ENCODE measurements around the genes TOMM34 and TP53TG5.

GRCh38 chr20:44594619-44595206 is 12.3 kb downstream of the PKIG start:
- RRBS: no CpG with 5 or more reads among the region's 2 CpGs

- RRBS: no CpG with 5 or more reads among the region's 7 CpGs
Observed at GRCh38 chr20:44597937-44598407, 15.6 kb downstream of the PKIG start.

DNA sequence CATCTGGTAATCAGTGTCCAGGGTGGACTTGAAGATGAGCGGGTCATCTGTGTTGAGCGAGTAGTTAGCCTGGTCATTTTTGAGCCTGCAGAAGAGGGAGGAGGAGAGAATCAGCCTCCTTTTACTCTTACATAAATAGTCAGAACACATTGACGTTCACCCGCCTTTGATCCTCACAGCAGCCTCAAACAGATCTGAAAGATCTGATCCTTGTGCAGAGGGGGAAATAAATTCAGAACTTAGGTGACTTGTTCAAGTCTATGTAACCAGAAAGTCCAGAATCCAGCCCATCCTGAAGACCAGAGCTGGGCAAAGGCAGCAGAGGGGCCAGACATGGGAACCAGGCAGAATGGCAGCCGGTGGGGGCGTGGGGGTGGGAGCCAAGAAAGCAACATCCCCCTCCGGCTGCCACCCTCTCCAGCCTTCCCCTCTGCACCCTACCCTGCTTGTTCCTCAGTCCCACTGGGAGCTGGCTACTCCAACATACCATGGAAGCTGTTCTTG is 30.4 kb downstream of the ADA start:
- RRBS: 85% methylated on average over 3 of the region's 7 CpGs

DNA sequence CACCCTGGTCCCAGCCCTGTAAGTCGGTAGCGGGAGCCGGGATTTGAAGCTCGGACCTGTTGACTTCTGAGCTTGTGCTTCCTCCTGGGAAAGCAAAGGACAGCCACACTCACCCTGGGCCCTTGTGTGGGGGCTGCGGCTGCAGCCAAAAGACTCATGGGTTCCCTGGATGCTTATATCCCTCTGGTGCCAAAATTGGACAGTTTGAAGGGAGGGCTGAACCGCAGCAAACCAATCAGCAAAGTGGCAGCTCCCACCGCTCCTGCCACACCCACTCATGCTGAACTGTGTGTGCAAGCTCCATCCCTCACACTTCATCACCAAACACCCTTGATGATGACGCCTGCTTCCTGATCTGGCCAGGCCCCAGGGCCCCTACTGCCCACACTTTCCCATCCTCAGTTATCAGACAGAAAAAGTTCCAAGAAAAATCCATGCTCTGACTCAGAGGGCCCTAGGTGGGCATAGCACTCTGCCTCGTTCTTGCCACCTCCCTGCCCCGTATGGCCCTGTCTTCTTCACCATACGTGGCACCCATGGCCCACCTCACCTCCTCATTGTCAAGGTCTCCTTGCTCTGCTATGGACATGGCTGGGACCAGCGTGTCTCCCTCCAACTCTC is 3.8 kb upstream of the CCN5 start:
- RRBS: no CpG with 5 or more reads among the region's 12 CpGs

- RRBS: no CpG with 5 or more reads among the region's 5 CpGs
Observed at GRCh38 chr20:44736080-44736605, 9.5 kb upstream of the KCNK15 start.

GRCh38 chr20:44746896-44747902 is 1.5 kb downstream of the KCNK15 start:
- RRBS: no CpG with 5 or more reads among the region's 8 CpGs

- RRBS: 17% methylated on average over 12 of the region's 26 CpGs
Observed at GRCh38 chr20:44809245-44809870, 988 bp downstream of the RIMS4 start.

DNA sequence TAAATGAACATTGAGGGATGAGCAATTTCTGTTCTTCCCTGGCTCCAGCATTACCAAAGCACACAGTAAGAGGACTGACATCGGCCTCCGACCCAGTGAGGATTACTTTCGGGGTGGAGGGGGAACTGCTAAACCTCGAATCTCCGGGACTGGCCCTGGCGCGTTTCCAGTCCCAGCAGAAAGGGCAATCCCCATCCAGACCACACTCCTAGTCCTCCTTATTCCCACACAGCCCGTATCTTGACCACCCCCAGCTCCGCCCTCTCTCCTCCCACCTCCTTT is 372 bp upstream of the YWHAB start:
- RRBS: no CpG with 5 or more reads among the region's 9 CpGs

GRCh38 chr20:44903669-44904280 is 6.1 kb upstream of the PABPC1L start:
- RRBS: no CpG with 5 or more reads among the region's 7 CpGs

- RRBS: no CpG with 5 or more reads among the region's 7 CpGs
Observed at GRCh38 chr20:44909239-44909661, 610 bp upstream of the PABPC1L start.

DNA sequence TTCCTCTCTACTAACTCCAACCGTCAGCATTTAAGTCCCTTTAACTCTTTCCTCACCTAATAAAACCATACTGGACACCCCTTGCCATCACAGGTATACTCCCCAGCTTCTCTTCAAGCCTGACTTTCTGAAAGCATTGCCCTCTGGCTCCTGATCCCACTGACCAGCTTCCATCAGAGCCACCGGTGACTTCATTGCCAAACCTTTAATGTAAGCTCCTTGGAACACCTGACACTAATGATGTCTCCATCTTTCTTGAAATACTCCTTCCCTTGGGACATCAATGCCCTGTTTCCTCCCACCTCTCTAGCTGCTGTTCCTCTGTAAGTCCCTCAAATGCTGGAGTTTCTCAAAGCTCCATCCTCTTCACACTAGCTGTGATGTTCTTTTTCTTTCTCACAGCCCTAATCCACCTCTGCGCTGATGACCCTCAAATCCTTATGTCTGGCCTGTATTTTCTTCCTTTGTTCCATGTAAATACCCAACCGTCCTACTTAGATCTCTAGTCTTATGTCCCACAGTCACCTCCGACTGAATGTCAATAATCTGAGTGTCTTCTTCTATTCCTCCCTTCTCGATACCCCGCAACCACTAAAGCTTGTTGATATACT is 7.0 kb downstream of the TOMM34 start:
- RRBS: no CpG with 5 or more reads among the region's 7 CpGs

DNA sequence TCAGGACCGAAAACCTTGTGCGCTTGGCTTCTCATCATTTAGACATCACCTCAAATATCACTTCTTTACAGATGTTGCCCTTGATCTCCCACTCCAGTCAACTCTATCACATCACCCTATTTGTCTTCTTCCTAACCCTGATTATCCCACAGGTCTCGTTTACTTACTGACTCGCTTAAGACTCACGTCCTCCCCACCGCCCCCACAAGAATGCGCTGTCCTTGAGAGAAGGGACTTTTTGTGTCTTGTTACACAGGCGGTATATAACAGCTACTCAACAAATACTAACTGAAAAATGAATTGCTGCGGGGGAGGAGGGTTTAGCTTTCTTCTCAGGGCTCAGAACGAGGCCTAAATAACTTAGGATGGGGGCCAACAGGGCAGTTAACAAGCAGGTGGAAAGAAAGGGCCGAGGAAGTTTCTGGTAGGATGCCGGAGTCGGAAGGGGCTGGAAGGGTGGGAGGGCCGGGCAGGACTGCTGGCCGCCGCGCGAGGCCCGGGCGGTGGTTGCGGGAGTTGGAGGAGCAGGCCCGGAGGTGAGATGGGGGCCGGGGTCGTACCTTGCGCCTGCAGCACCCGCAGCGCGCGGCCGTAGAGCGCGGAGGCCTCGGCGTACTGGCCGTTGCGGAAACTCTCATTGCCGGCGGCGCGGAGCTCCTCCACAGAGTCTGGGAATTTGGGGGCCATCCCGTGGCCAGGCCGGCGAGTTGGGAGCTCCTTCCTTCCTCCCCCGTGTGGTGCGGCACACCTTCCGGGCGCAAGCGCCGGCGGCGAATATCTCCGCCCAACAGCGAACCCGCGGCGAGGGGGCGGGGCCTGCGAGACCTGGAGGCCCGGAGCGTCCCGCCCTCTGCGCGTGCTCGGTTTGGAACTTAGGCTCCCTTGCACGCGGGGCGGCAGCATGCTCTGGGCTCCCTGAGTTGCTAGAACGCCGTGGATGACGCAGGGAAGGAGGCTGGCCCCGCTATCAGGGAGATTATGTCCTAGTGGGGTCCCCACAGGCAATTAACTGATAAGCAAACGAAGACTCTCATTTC is at the start of gene TOMM34:
TOMM34 (minus strand) TSS at position 751 of the 1,037 bp plus-strand sequence.
- RRBS: 1% methylated on average over 30 of the region's 72 CpGs

DNA sequence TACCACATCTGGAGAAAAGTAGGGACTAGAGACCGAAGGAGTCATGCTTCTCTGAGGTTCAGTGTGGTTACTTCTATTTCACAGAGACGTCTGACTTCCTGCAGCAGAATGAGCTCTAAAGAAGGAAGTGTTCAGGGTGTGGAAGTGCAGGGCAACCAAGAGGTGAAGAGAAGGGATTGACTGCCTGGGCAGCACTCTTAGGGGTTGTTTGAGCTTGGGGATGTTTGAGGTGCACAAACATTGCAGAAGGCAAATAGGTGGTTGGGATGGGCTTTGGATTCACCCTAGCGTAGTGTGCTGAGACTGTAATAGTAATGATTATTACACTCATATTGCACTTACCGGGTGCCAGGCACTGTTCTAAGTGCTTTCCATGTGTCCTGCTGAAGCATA is 1.2 kb downstream of the STK4 start:
- RRBS: no CpG with 5 or more reads among the region's 4 CpGs

GRCh38 chr20:44968894-44969229 is 2.5 kb downstream of the STK4 start:
- RRBS: no CpG with 5 or more reads among the region's 3 CpGs

GRCh38 chr20:44983432-44983662 is 17.0 kb downstream of the STK4 start:
- RRBS: no CpG with 5 or more reads among the region's 2 CpGs

DNA sequence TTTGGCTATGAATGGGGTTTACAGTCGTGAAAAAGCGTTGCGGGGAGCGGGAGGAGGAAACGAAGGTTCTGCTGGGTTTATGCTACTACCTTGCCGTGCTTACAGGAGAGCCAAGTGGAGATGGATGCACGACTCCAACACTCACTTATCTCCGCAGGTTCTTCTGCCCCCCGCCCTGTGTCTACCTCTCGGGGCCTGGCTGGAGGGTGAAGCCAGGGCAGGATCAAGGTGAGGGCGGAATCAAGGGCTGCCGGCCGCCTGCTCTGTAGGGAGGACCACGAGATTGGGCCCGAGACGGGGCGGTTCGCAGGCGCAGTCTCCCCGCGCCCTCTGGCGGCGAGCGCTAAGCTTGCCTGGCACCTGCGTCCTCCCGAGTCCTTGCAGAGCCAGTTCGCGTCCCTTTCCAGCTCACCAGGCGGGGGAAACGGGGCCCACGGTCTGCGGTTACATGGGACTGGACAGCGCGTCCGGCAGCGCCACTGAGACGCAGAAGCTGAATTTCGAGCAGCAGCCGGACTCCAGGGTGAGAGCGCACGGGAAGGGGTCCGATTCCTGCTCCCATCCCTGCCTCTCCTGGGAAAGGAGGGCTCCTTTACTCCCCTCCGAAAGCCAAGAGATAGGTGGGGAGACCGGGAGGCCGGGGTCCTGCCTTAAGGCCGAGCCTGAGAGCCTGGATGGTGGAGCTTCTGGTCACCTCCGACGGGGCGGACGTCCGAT is 3.5 kb upstream of the MATN4 start:
- RRBS: 44% methylated on average over 6 of the region's 51 CpGs

DNA sequence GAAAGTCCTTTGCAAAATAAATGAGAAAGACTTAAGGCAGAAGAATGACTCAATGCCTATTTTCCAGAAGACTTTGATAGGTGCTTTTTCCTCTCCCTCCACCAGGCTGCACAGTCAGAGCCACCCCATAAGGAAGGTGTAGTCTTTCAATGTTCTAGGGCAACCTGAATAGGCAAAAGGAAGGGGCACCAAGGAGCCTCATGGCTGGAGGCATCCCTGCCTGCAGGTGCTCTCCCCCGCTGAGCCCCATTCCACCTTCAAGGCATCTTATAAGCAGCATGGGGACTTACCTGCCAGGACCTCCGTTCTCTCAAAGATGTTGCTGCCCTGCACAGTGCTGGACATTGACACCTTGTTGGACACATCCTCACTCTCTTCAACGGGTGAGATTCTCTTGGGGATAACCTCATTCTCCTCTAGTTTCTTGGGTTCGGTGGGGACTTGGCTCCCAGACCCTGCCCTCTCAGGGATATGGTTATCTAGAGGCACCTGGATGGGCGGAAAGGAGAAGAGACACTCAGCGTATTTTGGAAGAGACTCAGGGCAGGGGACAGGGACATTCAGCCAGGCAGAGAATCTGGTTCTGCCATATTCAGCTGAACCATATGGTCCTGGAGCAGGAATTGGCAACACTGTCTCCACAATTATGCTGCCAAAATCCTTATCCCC is 18.0 kb downstream of the SDC4 start:
- RRBS: no CpG with 5 or more reads among the region's 6 CpGs

DNA sequence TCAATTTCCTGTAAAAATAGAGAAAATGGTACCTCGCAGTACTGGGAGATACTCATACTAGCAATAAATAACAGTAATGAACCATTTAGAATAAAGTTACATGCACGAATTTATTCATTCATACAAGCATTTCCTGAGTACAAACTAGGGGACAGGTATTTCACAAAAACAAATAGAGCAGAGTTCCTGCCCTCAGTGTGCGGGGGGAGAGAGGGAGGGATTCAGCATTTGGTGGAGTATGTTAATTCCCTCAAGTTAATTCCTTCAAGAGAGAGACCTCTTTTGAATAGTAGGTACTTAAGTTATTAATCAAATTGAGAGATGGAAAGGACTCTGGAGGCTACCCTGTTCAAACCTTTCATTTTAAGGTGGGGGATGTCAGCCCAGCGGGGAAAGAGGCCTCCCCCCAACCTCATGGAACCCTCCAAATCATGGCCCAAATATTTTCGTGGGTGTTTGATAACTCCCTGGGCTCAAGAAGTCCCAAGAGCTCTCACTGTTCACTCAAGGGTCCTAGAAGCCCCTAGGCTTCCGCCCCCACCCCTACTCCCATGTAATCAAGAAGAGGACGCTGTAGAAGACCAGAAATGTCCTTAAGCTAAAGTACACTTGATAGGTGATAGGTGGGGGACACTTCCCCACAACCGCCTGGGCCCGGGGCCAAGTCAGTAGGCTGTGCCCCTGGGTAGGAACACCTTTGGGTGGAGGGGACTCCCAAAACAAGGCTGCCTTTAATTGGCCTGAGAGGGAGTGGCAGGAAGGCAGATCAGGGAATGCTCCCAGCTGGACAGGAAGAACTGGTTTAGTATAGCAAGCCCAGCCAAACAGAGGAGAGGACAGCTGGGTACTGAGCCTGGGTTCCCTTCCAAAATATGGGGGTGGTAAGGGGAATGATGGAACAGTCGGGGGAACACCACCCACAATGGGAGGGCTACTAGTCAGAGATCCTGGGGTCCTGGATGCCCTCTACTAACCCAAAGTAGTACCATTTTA is 2.9 kb downstream of the SDC4 start:
- RRBS: no CpG with 5 or more reads among the region's 10 CpGs

GRCh38 chr20:45358891-45359771 is 3.8 kb upstream of the SYS1 start:
- RRBS: no CpG with 5 or more reads among the region's 11 CpGs

DNA sequence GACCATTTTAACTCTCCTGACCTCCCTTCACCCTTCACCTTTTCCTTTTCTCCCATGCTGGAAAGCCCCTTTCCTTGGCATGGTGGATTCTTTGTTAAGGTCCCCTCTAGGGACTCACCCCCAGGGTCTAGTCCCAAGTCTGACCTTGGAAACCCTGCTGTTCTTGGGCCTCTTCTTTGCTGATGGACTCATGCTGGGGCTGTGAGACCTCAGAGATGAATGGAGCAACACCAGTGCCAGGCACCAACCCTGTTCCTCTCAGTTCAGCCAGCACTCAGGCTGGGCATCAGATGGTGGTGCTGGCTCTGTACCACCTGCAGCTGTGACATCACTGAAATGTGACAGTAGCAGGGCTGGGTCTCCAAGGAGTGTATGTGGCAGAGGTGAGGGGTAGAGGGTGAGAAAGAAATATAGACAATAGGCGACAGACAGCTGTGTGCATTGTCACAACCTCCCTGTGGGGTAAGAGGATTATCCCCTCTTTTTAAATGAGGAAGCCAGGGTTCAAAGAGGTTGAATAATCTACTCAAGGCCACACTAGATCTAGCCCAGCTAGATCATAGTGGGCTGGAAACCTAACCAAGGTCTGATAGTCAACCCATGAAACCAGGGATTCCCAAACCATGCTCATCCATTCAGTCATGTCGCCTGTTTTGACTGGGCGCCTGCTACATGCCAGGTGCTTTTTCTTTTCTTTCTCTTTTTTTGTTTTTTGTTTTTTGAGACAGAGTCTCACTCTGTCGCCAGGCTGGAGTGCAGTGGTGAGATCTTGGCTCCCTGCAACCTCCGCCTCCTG is at the start of gene TP53TG5:
TP53TG5 (minus strand) TSS at position 281 of the 796 bp plus-strand sequence.
- RRBS: no CpG with 5 or more reads among the region's 5 CpGs

Data from aortic smooth muscle cell (primary cell).